Sigmoid colon (tissue), 4 donors: ENCODE measurements around the genes TUT1, MTA2, ROM1 and NXF1.

GRCh38 chr11:62419591-62419926, 726 bp downstream of the SCGB1A1 start:
- PRO-cap, result no peak
- RAMPAGE, long total RNA, 4 experiments, result no peak in any of the 4 experiments

- PRO-cap, result no peak
- RAMPAGE, long total RNA, 4 experiments, result no peak in any of the 4 experiments
Observed at GRCh38 chr11:62427979-62428279, 9.1 kb downstream of the SCGB1A1 start.

- PRO-cap, result no peak
- RAMPAGE, long total RNA, 4 experiments, result no peak in any of the 4 experiments
Observed at GRCh38 chr11:62463138-62463540, 44.3 kb downstream of the SCGB1A1 start.

DNA sequence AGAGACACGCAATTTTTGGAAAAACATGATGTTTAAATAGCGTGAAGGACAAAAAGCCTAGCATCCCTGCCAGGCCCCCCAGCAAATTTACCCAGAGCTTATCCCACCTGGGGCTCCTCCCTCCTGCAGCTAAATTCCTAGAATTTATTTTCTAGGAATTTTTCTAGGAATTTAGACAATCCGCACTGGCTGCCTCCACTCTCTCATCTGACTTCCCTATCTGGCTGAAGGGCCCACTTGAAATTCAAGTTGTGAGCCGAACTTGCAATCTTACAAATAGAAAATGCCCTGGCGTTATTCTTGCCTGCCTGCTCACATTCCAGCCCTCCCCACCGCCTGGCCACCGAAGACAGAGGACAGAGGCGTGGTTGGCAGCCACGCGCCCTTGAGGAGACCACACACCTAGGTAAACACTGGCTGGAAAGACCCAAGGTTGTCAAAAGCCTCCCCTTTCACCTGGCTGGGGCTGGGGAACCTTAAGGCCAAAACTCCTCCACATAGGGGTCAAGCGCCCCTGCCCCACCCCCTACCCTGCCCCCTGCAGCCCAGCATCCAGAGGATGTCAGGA, 42.3 kb downstream of the AHNAK start:
- PRO-cap, result no peak
- RAMPAGE, long total RNA, 4 experiments, result no peak in any of the 4 experiments

DNA sequence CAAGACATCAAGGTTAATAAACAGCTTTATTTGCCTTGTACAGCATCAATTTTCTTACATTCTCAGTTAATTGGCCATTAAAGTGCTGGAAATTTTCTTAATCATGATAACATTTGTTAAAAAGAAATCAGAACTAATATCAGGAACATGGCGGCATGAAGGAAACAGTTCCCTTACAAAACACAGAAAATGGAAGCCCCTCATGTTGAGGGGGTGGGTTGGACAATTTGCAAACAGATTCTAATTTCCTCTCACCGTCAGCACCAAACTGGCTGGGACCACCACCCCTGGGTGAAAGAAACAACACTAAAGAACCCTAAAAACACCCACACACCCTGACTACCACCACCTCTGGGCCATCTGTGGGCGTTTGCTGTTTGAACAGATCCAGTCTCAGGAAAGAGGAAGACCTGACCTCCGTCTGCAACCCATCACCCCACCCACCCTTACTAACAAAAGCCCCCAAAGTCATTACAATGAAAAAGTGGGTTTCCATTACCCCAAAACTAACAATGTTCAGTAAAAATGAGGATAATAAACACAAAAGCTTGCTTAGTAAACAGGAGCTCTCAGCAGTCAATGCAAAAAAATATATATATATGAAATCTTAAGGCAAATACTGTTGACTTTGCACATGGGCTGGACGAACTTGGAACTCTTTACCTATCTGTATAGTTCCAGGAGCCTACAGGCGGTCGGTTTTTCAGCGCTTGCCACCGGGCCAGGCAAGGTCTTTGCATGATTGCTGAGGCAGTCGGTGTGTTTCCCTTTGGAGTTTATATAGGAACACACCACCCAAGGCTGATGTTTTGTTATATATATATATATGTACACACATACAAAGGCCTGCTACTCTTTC, 30.5 kb downstream of the AHNAK start:
- PRO-cap, result no peak
- RAMPAGE, long total RNA, 4 experiments, result no peak in any of the 4 experiments

GRCh38 chr11:62529377-62530097, 17.1 kb downstream of the AHNAK start:
- PRO-cap, result no peak
- RAMPAGE, long total RNA, 4 experiments, result no peak in any of the 4 experiments

- PRO-cap, result no peak
- RAMPAGE, long total RNA, 4 experiments, result no peak in any of the 4 experiments
Observed at GRCh38 chr11:62543903-62544277, 2.7 kb downstream of the AHNAK start.

GRCh38 chr11:62572961-62573539, 641 bp downstream of the EEF1G start:
- PRO-cap, result no peak
- RAMPAGE, long total RNA, 4 experiments, result no peak in any of the 4 experiments

DNA sequence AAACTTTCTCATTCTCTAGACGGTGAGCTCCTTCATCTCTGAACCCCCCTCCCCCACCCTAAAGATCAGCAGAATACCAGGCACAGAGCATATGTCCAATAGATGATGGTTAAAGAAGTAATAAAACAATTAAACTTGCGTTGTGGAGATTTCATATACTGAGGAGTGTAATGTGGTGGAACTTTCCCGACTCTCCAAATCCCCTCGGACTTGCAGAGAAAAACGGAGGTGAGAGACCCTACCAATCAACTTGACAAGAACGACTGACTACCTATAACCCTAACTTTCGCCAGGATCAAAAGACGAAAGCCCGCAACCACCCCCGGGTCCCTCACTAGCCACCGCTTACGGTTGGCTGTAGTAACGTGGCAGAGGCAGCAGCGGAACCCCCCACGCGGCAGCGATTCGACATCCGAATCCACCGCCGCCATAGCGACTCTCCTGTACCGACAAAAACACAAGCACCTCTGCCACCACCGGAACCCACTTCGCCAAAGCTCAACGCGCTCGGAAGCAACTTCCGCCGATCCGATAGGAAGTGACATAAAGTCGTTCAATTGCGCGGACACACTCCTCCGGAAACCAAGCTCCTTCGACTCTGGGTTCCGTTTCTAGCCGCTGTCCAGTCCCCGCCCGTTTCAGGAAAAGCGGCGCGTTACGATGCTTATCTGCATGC, at the start of gene TUT1:
Gene TUT1, minus strand, starts transcription at position 469 of the 676 bp plus-strand sequence.
- PRO-cap, result bidirectional peak, plus-strand start outside the sequence, minus-strand start at position 493 of the sequence
- RAMPAGE, long total RNA, 4 experiments, result no peak in any of the 4 experiments

DNA sequence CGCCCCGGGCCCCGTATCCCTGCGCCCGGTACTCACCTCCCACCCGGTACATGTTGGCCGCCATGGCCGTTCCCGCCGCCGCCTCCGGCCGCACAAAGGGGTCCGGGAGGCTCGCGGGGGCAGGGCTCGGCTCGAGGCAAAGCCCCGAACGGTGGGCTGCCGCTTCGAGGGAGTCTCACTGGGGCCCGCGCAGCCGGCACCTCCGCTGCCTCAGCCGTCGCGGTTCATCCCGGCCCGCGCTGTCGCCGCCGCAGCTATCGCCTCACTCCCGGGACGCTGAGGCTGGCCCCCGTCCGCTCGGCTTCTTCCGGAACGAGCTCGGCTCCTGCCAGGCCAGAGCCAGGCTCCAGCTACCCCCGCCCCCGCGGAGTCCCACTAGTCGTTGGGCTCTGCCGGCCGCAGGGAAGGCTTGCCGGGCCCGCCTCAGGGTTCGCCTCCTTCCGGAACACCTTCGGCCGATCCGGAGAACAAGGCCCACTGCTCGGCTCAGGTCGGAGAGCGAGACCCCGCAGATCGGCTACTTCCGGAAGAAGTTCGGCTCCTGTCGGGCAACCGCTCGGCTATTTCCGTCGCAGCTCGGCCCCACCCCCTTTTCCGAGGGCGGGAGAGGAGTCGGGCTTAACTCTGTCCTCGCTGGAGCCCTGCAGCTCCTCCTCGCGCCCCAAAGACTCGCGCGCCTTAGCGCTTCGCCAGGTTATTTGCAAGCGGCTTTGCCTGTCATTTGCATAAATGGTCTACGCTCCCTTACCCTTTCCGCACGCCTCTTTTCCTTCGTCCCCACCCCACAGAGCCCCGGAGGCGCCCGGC, at the start of gene MTA2:
Gene MTA2, minus strand, starts transcription at position 479 of the 807 bp plus-strand sequence.
- PRO-cap, result unidirectional peak, minus-strand start at position 305 of the sequence; unidirectional peak, minus-strand start at position 462 of the sequence
- RAMPAGE, long total RNA, 4 experiments, result start-site peak on the minus strand in 2 of 4 experiments, centred at positions 197 to 435 of the sequence, 72 to 148 reads per replicate

DNA sequence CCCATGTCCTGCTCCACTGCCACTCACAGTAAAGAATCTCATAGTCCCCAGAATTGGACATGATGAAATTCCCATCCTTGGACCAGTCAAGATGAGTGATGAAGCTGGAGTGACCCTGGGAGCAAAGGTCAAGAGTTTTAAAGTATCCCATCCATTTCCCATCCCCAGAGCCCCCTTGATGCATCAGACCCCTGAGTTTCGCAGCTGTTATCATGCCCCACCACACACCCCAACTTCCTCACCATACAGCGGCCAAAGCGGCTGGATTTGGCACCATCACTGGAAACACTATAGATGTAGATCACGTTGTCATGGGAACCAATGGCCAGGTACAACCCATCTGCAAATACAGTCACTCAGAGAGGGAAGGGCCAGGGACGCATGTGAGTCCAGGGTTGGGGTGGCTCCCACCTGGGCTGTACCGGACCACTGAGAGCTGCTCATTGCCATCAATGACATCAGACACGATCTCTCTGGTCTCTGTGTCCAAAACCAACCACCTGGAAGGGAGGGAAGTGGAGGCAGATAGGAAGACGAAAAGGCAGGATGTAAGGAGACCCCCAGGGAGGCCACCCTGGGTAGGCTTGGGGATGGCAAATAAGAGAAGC, 2.1 kb upstream of the MTA2 start:
- PRO-cap, result no peak
- RAMPAGE, long total RNA, 4 experiments, result no peak in any of the 4 experiments

GRCh38 chr11:62610975-62611628, 1.5 kb downstream of the EML3 start:
- PRO-cap, result no peak
- RAMPAGE, long total RNA, 4 experiments, result no peak in any of the 4 experiments

- PRO-cap, result bidirectional peak, plus-strand start at chr11:62613136, minus-strand start at chr11:62612996
- RAMPAGE, long total RNA, 4 experiments, result start-site peak on the plus strand in 1 of 4 experiments, at chr11:62613086-62613164 at its widest, 9 reads per replicate
Observed at GRCh38 chr11:62612809-62613790, at the start of gene ROM1. TSS of gene ROM1 (plus strand) at chr11:62613257.

DNA sequence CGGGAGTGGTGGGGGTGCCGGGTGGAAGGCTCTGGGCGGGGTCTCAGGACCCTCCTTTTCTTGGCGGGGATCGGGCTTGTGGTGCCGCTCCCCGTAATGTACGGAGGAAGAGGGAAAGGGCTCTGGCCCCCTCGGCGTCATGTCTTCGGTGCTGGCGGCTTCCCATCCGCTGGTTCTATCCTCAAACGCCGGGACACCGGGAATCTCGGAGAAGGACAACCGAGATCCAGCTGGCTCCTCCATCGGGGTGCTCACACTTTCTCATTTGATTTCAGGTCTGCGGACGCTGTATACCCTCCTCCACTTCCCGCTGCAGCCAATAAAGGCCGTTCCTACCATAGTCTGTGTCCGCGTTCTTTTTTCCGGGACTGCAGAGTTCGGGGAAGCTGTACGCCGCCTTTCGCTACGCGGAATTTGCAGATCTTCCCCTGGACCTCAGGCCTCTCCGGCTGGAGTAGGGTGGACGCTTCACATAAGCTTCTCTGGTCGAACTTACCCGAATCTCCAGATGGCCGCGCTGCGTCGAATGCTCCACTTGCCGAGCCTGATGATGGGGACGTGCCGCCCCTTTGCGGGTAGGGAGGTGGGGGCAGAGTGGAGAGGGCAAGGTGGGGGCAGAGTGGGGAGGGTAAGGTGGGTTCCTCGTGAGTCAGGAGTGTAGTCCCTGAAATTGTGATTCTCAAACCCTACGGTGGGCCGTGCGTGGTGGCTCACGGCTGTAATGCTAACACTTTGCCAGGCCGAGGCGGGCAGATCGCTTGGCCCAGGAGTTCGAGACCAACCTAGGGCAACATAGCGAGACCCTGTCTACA, 466 bp downstream of the CSKMT start:
- PRO-cap, result no peak
- RAMPAGE, long total RNA, 4 experiments, result start-site peak on the plus strand in 2 of 4 experiments, centred at positions 50 to 69 of the sequence, 39 to 49 reads per replicate

DNA sequence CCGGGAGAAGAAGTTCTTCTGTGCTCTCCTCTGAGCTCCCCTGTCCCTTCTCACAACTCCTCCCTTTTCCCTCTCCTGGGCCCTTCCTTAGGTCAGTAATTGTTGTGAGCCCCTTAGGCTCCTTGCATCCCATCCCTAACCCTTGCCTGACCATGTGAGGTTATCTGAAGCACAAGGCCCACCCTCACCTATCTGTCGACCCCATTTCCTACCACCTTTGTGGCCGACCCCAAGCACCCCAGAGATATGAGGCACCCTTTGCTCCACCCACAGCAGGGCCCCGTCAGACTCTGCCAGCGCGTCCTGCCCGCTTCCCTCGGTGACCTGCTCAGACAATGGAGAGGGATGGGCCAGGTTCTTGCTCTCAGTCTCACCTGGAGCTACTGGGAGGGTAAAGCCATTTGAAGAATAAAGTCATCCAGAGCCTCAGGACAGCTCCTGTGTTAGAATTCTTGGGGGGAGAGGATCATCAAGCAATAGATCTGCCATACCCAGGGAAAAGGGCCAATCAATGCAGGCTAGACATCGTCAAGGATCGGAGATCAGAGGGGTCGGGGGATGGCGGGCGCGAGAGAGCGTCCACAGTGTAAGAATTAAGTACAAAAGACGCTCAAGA, 1.4 kb downstream of the GNG3 start:
- PRO-cap, result no peak
- RAMPAGE, long total RNA, 4 experiments, result no peak in any of the 4 experiments

DNA sequence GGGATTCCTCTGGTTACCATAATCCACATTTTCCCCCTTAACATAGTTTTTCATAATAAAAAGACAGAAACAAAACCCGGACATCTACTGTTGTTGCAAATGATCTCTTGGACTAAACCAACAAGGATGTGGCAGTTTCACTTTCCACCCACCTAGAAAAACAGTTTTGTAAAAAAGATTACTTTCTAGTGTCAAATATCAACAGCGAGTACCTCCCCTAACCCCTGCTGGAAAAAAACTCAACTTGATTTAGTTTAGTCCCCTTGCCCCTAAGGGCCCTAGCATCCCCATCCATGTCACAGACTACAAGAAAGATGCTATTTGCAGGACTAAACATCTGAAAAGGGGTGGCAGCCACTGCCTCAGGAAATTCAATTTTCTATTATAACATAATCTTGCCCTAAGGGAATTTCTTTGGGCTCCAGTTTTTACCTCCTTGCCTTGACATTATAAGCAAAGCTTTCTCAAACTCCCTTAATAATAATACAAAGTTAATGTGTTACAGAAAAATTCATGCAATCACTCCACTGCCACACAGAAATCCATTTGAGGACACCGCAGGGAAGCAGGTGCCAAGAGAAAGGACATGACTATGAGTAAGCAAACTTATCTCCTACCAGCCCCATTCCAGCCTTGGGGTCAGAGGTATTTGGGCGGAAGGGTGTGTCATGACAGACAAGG, 5.6 kb downstream of the GNG3 start:
- PRO-cap, result no peak
- RAMPAGE, long total RNA, 4 experiments, result no peak in any of the 4 experiments

GRCh38 chr11:62800846-62801324, 4.4 kb downstream of the NXF1 start:
- PRO-cap, result no peak
- RAMPAGE, long total RNA, 4 experiments, result no peak in any of the 4 experiments

GRCh38 chr11:62805301-62806536, at the start of gene NXF1:
TSS of gene NXF1 (minus strand) at chr11:62805440.
- PRO-cap, result bidirectional peak, plus-strand start at chr11:62805608, minus-strand start at chr11:62805440
- RAMPAGE, long total RNA, 4 experiments, result start-site peak on the minus strand in 3 of 4 experiments, at chr11:62805440-62805535 at its widest, 131 to 173 reads per replicate

DNA sequence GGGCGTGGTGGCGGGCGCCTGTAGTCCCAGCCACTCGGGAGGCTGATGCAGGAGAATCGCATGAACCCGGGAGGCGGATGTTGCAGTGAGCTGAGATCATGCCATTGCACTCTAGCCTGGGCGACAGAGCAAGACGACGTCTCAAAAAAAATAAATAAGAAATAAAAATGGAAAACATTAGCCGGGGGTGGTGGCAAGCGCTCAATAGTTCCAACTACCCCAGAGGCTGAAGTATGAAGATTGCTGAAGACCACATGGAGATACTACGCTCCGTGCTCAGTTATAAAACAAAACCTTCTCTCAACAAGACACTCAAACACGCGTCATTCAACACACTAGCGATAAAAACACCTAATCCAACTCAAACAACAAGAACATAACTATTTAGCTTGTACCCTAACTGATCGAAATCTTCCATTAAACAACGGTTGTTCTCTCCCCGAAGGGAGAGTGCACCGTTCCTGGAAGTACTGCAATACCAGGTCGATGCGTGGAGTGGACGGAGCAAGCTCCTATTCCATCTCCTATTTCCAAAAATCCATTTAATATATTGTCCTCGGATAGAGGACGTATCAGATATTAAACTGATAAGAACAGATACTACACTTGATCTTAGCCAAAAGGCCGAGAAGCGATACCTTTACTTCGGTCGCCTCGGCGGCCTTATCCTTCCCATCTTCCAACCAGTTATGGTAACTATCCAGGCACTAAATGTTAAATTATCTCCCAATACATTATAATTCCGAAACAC, 2.0 kb upstream of the WDR74 start:
- PRO-cap, result no peak
- RAMPAGE, long total RNA, 4 experiments, result start-site peak on the minus strand in 2 of 4 experiments, centred at position 637 of the sequence, 417 to 633 reads per replicate

DNA sequence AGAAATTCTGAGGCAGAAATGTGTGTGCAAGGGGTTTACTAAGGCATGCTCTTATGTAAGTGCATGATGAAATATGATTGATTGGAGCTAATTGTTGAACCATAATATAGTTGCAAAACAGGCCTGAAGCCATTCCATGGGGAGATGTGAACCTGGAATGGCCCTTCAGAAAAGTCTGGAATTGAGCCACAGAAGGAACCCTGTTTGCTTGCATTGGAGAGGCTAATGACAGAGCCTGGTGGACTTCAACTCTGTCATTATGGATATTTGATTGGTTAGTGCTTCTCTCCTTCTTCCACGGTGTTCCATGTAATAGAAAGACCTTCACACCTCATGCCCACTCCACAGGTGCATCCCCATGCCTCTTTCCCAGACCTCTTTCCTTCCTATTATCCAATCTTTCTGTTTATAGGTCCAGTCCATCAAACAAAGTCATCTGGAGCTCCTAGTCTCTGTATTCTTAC, 2.3 kb downstream of the SLC22A25 start:
- PRO-cap, result no peak
- RAMPAGE, long total RNA, 4 experiments, result no peak in any of the 4 experiments